ENCODE results near the gene OR10AD1.

- RRBS: no CpG with 5 or more reads among the region's 10 CpGs
Measured at GRCh38 chr12:46658892-46659668, 166.7 kb downstream of the SLC38A4 start.

DNA sequence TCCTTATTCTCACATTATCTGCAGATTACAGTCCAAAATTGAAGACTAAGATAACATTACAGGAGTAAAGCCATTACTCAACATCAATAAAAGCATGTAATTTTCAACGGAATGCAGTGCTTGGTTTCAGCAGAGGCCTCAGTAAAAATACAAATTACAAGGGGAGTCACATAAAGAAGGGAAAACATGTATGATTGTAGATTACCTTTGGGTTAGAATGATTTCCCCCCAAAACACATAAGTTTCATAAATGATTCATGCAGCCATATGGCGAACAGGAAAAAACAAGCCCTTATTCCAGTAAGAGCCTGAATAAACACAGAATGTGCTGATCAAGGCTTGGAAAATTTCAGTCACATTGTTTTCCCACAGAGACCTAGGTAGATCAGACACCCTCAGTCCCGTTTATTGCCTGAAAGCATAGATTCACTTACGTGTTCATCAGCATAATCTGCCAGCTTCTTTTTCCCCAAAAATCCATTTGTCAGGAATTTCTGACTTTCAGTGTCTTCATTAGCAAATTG lies 37.6 kb downstream of the SLC38A4 start:
- RRBS: no CpG with 5 or more reads among the region's 4 CpGs

DNA sequence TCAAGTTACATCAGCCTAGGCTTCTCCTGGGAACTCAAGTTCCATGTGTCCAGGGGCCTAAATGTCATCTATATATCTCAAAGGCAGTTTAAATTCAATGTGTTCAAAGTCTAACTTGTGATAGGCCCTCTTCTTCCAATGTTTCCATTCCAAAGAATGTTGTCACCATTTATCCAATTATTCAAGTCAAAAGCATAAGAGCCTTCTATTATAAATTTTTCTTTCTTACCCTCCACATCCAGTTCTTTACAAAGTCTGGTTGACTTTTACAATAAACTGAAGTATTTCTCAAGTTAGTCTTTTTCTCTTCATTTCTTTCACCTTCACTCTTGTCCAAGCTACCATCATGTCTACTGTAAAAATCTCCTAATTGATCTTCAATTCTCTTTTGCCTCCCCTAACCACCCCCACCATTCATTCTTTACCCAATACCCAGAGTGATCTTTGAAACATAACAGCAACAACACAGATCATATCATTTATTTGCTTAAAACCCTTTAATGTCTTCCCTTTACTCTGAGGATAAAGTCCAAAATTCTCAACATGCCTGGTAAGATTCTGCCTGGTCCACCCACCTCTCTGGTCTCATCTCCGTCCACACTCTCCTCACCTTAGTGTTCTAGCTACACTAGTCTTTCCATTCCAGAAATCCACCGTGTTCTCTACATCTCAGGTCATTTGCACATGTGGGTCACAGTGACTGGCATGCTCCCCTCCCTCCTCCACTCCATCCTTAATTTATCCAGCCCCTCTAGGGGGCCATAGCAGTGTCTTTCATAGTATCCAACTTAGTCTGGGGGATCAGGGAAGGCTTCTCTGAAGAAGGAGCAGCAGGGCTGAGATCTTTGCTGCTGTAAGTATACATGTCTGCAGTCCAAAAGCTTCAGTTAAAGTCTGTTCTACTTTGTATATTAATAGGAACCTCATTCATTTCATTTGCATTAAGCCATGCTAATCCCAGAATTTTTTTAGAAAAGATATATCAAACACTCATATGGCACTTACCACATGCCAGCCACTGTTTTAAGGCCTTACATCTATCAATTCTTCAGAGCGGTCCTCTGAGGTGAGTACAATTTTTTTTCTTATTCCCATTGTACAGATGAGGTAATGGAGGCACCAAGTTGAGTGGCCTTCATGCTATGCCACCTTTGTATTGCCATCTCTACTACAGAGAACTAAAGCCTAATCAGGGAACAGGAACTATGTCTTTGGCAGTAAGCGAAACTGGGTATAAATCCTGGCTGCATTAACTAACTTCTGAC lies 27.6 kb downstream of the SLC38A4 start:
- RRBS: no CpG with 5 or more reads among the region's 4 CpGs

DNA sequence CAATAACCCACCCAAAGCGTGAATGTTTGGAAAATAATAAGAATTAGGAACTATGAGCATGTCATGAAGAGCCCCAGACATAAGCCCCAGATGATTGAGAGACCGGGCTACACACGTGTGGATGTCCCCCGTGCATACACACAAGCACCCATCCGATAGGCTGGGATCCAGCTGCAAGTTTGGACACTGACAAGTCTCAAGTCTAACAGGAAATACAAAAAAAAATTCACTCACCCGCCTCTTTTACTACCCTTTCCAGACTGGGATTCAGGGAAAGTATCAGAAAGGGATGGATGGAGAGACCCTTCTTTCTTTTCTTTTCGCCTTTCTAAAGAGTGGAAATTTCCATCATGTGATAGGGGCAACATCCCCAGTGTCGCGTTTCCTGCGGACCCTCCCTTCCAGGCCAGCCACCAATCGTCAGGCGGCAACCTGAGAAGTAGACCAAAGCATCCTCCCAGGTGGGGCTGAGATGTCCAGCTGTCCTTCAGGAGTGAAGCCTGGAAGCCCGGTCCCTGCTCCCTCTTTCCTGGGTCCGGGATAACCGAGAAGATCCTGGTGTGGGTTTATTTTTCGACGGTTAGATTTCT lies 6.4 kb upstream of the SLC38A4 start:
- RRBS: no CpG with 5 or more reads among the region's 17 CpGs

- RRBS: no CpG with 5 or more reads among the region's 4 CpGs
Measured at GRCh38 chr12:47075328-47075846, 4.0 kb upstream of the PCED1B start.

DNA sequence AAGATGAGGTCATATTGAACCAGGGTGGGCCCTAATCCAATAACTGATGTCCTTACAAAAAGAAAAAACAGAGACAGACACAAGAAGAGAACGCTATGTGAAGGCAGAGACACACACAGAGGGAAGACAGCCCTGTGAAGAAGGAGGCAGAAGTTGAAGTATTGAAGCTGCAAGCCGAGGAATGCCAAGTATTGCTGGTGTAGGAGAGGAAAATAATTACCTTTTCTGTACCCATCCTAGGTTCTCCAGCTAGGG lies 105.4 kb upstream of the AMIGO2 start:
- RRBS: no CpG with 5 or more reads among the region's 2 CpGs

DNA sequence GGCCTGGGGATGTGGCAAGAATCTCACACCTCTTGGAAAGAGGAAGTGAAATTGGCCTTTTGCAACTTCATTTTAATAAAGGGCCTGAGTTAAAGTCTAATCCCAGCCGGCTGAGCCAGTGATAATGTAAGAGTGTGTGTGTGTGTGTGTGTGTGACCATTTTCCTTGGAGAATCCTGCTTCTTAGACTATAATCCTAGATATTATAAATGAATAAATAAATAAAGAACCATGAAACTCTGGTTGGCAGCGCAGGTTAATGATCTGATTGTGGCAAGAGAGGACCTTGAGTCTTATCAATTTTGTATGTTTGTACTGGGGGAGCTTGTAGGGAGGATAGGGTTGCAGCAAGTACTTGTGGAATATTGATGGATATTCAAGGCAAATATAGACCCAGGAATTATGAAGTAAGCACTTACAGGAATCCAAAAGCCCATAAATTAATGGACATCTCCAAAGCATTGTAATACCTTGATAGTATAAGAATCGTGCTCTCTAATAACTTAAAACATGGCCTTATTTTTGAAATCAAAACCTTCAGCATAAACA lies 233.2 kb upstream of the AMIGO2 start:
- RRBS: no CpG with 5 or more reads among the region's 3 CpGs

DNA sequence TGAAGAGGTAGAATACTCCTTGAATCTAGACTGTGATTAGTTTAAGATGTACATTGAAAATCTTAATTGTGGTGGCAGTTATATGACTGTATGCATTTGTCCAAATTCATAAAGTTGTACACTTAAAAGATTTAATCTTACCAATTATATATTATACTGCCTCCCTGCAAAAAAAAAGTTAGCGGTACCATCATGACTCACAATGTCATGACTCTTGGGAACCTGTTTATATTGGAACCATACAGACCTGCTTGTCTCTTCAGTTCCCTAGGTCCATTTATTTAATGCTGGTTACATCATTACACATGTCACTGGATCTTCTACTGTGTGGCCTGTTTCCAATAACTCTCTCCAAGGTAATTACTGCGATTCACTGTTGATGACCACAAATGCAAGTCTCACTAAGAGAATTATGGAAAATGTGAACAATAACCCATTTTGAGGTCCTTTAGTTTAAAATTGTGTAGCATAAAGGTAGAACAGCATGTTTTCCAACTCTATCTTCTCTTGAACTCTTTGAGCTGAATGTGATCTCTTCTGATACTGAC lies 264.2 kb upstream of the AMIGO2 start:
- RRBS: no CpG with 5 or more reads among the region's 2 CpGs

DNA sequence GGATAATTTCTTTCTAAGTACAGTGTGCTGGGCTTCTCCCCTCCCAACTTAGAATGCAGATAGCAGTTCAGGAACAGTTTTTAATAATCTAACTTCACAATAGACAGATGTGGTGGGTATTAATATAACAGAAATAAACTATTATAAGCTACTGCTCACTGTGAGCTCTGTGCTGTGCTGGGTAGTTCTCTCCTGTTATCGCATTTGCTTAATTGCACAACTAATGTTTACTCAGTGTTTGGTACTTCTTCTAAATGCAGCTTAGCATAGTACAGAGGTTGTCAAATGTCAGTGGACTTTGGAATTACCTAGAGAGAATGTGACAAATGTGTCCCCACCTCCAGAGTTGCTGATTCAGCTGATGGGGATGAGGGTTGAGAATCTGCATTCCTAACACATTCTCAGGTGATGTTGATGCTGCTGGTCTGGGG lies 266.8 kb upstream of the AMIGO2 start:
- RRBS: no CpG with 5 or more reads among the region's 1 CpG

- RRBS: no CpG with 5 or more reads among the region's 1 CpG
Measured at GRCh38 chr12:47591542-47591799, 114.4 kb downstream of the RPAP3 start.

DNA sequence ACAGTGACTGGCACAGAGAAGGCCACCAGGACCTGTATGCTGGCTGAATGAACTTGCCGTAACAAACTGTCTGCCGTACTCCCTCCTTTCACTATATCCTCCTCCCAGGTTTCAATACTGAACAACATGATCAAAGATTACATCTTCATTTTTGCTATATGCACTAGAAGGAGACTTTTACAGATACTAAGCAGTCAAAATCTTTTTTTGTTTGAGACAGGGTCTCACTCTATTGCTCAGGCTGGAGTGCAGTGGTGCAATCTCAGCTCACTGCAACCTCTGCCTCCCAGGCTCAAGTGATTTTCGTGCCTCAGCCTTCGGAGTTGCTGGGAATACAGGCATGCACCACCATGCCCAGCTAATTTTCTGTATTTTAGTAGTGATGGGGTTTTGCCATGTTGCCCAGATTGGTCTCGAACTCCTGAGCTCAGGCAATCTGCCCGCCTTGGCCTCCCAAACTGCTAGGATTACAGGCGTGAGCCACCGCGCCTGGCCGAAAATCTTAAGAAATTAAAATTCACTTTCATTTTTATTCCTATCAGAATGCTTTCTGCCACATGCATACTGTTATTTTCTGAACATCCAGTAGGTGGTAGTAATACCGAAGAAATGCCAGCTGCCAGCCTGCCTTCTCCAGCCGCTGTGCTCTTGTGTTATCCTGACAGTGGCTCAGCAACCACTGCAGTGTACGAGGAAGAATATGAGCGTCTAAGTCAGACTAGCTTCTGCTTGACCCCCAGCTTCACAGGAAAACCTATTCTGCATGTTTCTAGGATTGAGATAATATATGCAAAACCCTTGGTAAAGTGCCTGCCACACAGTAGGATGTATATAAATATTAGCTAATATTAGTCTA lies 54.4 kb downstream of the RPAP3 start:
- RRBS: no CpG with 5 or more reads among the region's 14 CpGs

DNA sequence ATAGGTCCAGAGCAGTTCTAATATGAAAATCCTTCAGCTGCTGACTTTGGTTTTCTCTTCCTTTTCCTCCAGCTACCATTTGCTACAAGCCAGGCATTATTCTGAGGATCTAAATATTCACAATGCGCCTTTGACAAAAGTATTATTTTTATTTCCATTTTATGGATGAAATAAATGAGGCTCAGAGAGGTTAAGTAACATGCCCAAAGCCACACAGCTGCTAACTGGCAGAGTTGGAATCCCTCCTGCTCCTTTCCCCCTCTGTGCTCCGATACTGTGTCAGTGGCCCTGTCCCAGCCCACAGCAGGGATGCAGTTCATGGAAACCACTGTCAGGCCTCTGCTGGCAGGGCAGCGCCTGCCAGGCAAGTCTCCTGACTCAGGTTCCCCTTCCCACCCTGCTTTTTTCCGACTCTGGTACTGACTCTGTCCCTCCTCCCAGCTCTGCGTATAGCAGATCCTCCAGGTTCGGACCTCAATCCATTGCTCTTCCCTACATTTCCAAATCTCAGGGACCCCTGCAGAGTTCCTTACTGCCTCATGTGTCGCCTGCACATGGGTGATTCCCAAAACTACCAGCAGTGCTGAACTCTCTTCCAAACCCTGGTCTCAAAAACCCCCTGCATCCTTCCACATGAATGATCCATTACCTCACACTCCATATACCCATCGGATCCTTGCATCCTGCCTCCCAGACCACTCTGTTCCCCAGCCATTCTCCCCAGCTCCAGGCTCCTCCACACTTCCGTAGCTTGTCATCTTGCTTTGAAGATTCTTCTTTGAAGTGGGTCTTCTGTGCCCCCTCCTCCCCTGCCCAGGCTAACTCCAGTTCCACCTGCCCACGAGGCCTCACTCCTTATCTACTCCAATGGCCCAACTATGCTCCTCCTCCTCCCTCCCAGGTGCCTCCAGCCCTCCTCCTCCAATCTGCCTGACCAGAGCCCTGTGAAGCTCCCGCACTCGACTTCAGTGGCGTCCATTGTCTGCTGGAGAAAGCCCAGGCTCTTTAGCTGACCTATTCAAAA lies 14.0 kb downstream of the RAPGEF3 start:
- RRBS: no CpG with 5 or more reads among the region's 13 CpGs

GRCh38 chr12:47783608-47784006 lies 10.6 kb downstream of the SLC48A1 start:
- RRBS: no CpG with 5 or more reads among the region's 7 CpGs

GRCh38 chr12:47784032-47784891 lies 11.2 kb downstream of the SLC48A1 start:
- RRBS: no CpG with 5 or more reads among the region's 18 CpGs

DNA sequence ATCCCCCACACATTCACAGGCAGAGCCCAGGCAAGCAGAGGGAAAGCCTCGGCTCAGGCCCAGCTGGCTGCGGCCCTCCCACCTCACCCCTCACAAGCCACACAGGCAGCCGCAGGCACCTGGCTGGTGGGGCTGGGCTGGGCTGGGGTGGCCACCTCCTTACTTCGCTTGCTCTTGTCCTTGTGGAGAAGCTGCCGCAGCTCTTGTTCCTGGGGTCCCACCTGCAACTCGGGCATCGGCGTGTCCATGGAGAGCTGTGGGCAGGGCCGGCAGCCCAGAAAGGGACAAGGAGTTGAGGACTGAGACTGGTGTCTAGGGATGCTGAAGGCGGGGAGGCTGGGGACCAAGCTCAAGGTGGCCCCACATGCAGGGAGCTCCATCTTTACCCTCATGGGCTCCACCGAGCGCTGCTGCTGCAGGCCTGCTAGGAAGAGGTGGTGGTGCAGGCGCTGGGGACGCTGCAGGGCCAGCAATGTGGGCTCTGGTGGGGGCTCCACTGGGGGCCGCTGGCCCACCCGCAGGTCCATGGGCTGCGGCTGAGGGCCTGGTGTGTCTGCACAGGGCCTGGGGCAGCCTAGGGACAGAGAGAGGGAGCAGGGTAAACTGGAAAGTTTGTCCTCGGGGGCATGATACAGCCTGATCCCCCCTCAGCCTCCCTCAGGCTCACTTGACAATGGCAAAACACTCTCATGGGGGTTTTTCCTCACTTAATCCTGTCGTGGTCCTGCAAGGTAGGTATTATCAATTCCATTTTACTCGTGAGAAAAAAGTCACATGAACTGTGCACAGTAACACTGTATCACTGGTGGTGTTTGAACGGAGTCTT lies 21.1 kb downstream of the HDAC7 start:
- RRBS: no CpG with 5 or more reads among the region's 21 CpGs

- RRBS: 4% methylated on average over 15 of the region's 51 CpGs
Measured at GRCh38 chr12:47818486-47819523, 898 bp downstream of the HDAC7 start.

GRCh38 chr12:47822259-47823012 lies 2.7 kb upstream of the HDAC7 start:
- RRBS: no CpG with 5 or more reads among the region's 6 CpGs

DNA sequence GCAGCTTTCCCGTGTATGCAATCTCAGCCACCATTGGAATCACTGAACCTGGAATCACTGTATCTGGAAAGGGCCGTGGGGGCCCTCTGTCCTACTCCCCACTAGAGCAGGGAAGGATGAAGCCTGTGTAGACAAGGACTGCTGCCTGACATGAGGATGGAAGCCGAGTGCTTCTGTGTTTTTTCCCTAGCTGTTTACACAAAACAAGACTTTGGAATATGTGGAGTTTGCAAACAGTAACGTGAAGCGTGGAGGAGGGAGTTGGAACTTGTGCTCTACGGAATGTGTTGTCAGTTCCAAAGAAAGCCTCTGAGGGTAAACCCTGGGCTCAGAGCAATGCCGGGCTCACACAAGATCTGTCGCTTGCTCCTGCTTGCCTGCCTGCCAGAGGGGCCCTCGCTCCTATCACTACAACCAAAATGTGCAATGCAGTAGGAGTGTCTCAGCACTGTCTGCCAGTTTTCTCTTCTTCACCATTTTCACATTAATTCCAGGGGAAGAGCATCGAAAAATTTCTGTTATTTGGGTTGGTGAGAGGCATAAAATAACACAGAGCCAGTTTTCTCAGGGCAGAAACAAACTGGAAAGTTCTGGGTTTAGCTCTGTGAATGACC lies 32.5 kb upstream of the HDAC7 start:
- RRBS: no CpG with 5 or more reads among the region's 10 CpGs

DNA sequence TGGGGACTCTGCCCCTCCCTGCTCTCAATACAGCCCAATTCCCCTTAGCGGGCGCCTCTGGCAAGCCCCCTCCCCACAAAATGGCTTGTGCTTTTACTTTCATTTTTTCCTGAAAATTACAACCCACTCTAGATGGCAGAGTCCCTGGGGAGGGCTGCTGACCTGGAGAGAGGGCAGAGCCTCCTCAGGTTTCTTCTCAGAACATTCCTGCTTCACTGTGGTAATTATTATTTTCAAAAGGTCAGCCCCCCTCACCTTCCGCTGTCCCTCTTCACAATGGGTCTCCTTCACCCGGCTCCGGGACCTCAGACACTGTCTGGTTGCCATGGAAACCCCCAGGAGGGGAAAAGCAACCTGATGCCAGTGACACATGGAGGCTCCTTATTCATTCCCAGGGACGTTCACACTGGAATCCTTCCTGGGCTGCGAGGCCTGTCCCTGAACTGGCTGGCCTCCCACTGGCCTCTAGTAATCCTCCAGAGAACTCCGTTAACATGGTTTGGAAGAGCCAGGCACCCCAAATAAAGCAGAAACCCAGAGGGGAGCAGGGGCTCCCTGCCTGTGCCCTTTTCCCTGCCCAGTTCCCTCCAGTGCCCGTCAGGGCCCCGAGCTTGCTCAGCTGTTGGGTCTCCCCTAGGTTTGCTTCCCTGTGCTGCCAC lies 15.9 kb downstream of the COL2A1 start:
- RRBS: no CpG with 5 or more reads among the region's 10 CpGs

DNA sequence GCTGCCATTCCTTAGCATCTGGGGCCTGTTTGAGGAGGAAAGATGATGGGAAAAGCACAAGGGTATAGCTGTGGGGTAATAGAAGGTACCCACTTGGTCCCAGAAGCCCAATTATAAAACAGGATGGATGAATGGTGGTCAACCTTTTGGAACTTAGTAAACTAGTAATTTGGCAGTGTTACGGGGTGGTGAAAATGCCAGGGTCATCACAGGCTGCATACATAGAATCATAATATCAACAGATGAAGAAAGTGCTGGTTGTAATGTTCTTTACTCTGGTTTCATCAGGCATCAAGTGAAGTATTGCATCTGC lies at the start of gene OR10AD1:
TSS of gene OR10AD1 (minus strand) at position 18 of the 313 bp plus-strand sequence.
- RRBS: no CpG with 5 or more reads among the region's 1 CpG